Neural cell (in vitro differentiated cells): ENCODE measurements around a stretch of chr20.

- RAMPAGE, long total RNA: no peak
Measured at GRCh38 chr20:58408491-58409348, 19.7 kb downstream of the VAPB start.

- RAMPAGE, long total RNA: no peak
Measured at GRCh38 chr20:58610960-58611594, 40.0 kb upstream of the STX16 start.

- RAMPAGE, long total RNA: no peak
Measured at GRCh38 chr20:58616020-58616371, 35.1 kb upstream of the STX16 start.

DNA sequence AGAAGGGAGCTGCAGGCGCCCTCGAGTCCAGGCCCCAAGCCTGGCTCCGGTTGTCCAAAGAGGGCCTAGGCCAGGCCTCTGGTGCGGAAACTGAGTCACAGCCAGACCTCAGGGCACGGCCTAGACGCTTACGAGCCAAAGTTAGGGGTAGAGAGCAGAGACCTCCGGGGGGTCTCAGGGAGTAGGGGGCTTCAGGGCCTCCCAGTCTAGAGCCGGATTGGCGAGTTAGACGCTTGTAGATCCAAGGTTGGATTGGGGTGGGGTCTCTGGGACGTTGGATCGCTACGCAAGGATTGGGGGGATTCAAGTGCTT is 324 bp downstream of the STX16 start:
- RAMPAGE, long total RNA: no peak

GRCh38 chr20:58676011-58676721 is 16.4 kb upstream of the NPEPL1 start:
- RAMPAGE, long total RNA: no peak

DNA sequence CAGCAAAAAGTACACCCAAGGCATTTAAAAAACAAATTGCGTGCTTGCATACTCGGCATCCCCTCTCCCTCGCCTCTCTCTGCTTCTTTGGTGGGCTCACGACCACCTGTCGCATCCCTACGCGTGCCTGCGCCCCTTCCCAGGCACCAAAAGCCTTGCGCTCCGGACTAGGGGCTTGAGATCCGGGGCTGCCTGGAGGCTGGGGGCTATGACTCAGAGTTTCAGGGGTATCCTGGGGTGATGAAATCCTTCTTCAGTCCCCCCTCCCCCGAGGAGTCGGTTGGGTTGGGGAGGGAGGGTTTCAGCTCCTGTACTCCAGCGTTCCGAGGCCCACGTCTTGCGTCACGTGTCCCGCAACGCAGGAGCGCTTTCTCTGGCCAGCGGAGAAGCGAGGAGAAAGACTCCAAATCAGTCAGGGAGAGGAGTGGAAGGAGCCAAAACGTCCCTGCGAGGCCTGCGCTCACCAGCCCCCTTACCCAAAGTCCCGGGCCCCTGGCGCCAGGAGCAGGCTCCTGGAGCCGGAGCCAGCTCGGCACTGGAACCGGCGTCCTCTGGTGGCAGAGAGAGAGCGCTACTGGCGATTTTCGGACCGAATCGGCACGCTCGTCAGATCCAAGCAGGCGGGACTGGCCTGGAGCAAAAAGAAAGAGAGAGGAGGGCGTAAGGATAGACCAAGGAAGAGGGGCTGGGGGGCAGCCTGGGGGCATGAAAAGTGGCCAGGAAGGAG is 38.7 kb upstream of the GNAS start:
- RAMPAGE, long total RNA: no peak

GRCh38 chr20:58877157-58878085 is 13.8 kb upstream of the GNAS start:
- RAMPAGE, long total RNA: no peak

DNA sequence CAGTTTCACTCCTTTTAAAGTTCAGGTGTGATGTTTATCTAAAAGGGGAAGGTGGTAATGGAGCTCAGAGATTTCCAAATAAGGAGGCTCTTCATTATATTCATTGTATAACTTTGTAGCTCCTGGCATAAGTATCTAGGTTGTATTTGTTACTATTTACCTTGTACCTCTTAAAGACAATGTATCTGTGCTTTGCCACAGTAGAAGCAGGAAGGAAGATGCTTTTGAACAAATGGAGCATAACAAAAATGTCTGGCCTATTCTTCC is 4.2 kb upstream of the GNAS start:
- RAMPAGE, long total RNA: no peak

DNA sequence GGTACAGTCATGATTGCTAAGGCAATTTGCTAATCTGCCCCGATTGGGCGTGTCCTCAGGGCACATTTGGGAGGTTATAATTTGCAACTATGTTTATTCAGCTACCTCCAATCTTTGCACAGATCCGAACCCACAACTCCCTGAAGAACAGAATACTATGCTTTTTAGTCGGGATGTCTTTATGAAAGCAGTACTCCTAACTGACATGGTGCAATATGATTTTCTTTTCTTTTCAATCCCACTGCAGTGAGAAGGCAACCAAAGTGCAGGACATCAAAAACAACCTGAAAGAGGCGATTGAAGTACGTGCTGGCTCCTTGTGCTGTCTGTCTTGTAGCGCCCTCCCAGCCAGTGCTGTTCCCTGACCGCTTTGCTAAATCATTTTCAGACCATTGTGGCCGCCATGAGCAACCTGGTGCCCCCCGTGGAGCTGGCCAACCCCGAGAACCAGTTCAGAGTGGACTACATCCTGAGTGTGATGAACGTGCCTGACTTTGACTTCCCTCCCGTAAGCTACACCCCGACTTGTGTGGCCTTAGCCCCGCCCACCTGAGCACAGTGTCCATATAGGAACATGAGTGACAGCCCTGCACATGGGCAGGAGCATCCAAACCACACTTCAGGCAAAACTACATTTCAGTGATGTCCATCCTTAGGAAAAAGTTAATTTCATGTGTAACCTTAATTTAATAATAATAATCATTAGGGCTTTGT is 12.2 kb downstream of the GNAS start:
- RAMPAGE, long total RNA: no peak

- RAMPAGE, long total RNA: no peak
Measured at GRCh38 chr20:58982524-58983264, 1.6 kb downstream of the NELFCD start.

- RAMPAGE, long total RNA: no peak
Measured at GRCh38 chr20:58995814-58996778, 11.0 kb downstream of the CTSZ start.

- RAMPAGE, long total RNA: no peak
Measured at GRCh38 chr20:59001230-59002113, 5.6 kb downstream of the CTSZ start.

DNA sequence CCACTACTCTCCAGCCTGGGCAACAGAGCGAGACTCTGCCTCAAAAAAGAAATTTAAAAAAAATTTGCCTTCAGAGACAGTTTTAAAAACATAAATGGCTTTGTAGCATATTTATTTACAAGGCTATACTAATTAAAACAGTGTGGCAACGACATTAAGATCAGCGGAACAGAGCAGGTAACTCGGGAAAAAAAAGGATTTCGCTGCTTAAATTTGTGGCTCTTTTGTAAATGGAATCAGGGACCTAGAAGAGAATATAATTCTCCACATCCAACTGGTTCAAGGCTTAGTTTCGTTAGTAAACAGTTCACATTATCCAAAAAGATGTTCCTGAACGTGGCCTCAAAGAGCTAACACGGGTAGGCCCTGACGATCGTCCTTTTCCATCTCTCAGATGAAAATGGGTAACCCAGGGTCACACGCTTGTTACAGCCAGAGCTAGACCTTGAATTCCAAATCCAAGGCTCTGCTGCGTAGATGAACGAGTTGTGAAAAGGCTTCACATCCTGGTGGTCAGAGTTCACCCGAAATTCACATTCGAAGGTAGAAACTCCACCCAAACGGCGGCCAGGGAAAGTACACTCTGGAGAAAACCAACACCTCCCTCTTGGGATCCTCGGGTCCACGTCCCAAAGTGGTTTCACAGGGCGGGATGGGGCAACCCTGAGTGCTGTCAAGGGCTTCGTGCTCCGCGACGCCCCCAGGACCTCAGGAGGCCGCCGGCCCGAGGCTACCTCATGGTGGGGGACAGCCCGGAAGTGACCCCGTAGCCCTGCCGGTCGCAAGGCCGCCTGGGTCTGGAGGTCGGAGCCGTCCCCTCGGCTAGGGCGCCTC is 676 bp downstream of the PRELID3B start:
- RAMPAGE, long total RNA: no peak

GRCh38 chr20:59044642-59045290 is 2.2 kb upstream of the PRELID3B start:
- RAMPAGE, long total RNA: no peak

- RAMPAGE, long total RNA: no peak
Measured at GRCh38 chr20:59149498-59150619, 13.8 kb upstream of the ZNF831 start.

GRCh38 chr20:59159272-59160103 is 4.1 kb upstream of the ZNF831 start:
- RAMPAGE, long total RNA: no peak

- RAMPAGE, long total RNA: no peak
Measured at GRCh38 chr20:59160436-59160744, 3.2 kb upstream of the ZNF831 start.

DNA sequence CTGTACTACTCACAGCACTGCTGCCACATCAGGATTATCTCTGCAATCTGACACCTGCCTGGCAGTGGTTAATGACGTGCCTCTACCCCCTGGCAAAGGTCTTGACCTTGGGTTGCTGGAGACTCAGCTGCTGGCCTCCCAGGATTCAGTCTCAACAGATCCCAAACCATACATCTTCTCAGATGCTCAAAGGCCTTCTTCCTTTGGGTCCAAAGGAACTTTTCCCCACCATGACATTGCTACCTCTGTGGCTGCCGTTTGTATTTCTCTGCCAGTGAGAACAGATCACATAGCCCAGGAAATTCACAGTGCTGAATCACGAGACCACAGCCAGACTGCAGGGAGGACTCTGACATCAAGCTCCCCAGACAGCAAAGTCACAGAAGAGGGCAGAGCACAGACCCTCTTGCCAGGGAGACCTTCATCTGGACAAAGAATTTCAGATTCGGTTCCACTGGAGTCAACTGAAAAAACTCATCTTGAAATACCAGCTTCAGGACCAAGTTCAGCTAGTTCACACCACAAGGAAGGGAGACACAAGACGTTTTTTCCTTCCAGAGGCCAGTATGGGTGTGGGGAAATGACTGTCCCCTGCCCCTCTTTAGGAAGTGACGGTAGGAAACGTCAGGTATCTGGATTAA is 46.4 kb upstream of the EDN3 start:
- RAMPAGE, long total RNA: no peak

- RAMPAGE, long total RNA: no peak
Measured at GRCh38 chr20:59308659-59309290, 8.4 kb downstream of the EDN3 start.

- RAMPAGE, long total RNA: no peak
Measured at GRCh38 chr20:59820384-59820835, 113.0 kb downstream of the SYCP2 start.